Peripheral blood mononuclear cell (primary cell): ENCODE data around the gene ZNF280D.

GRCh38 chr15:56139115-56139605, 104.5 kb downstream of the RFX7 start:
- PRO-cap, 8 experiments, result no peak in any of the 8 experiments

DNA sequence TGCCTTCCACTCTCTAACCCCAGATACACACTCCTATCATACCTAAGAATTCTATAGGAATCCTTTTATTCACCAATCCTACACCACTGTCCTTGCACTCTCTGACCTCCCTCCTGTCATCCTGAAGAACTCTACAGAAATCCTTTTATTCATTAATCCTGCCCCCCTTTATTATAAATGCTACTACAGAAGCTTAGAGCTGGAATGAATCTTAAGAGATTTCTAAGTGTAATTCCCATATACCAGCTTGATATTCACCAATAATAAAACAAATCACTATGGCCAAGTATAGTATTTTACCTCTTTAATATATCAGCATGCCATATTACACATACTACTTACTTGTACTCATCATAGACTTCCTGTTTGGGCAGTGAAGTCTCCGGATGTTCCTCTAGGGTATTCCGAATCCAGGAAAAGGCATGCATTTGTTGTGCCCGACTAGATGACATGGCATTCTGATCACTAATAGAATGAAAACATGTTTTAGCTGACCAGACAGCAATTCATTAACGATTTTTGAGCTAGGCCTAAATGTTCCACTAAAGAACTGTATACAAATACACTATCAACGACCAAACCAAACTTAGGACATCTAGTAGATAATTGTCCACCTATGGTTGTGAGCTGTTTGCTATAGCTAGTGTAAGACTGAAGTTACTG, 101.1 kb downstream of the RFX7 start:
- PRO-cap, 8 experiments, result no peak in any of the 8 experiments

DNA sequence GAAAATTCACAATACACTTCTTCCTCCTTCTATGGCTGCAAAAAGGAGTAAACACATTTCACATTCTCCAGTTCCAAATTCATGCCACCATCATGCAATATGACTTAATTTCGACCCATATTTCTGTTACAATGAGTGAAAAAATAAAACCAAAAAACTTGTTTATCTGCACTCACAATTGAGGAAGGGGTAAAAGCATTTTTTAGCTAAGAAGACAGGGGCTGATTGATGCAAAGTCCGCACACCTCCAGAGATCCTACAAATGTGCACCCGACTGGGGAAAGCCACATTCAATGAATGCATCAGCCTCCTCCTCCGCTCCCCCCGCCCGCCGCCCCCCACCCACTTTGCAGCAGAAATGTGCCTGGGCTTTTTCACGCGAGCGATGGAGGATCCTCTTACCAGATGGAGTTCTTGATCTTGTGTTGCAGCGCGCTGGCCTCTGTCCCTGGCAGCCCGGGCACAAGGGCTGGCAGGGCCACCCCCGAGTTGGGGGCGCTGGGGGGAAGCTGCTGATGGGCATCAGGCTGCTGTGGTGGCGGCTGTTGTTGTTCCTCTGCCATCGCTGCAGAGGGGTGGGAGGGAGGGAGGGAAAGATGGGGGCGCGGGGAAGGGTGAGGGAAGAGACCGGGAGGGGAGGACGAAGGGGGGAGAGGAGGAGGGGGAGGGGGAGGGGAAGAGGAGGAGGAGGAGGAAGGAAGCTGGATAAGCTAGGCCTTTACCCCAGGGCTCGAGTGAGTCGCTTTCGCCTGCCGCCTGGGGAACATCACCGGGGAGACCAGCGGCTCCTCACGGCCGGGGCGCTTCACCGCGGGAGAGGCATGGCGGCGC, 741 bp downstream of the RFX7 start:
- PRO-cap, 8 experiments, result peak in 8 of 8 experiments; most common plus-strand start position 737 of the sequence (in 8); most common minus-strand start position 253 of the sequence (in 1)

DNA sequence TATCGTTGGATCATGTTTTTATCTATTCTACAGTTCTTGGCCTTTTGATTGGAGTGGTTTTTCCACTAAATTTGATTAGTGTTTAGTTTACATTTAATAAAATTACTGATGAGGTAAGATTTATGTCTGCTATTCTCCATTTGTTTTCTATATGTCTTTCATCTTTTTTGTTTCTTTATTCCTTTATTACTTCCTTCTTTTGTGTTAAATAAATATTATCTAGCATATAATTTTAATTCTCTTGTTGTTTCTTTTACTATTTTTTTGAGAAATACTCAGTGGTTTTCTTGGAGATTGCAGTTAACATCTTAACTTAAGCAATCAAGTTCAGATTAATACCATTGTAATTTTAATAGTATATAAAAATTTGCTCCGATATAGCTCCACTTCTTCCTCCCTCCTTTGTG, 46.8 kb upstream of the TEX9 start:
- PRO-cap, 8 experiments, result no peak in any of the 8 experiments

- PRO-cap, 8 experiments, result no peak in any of the 8 experiments
Measured at GRCh38 chr15:56443406-56443932, 21.5 kb downstream of the MNS1 start.

DNA sequence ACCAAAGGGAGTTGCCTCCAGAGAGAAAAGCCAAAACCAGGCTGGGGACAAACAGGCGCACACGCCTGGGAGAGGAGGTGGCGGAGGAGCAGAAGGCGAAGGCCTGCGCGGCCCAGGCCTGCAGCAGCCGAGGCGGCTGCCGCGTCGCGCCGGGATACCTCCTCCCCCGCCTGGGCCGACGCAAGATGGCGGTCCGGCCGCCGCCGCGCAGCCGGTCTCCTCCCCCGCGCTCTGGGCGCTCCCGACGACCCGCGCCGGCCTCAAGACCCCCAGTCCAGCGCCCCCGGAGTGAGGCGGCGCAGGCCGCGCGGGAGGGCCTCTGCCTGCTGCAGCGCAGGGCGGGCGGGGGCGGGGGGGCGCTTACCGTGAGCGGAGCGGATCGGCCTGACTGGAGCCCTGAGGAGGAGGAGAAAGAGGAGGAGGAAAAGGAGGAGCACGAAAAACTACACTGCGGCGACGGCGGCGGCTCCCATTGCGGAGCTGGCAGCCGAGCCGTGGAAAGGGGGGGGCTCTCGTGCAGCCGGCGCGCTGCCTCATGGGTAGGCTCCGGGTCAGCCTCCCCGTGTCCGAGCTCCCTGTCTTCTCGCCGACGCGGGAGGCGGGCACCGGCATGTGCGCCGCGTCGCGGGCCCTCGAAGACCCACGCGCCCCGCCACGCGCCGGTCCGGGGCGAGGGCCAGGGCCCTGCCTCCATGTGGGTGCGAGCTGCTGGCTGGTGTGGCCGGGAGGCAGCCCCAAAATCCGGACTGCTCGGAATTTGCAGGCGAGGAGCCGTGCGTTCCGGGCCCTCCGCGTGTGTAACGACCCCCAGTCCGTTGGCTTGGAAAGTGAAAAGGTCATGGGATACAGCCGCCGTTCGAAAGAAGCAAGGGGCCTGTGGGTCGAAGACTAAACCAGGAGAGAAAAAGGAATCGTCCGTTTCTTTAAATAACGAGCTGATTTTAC, at the start of gene ZNF280D:
Gene ZNF280D (minus strand): TSS at position 416 of the 945 bp plus-strand sequence.
- PRO-cap, 8 experiments, result peak in 7 of 8 experiments; most common plus-strand start position 472 of the sequence (in 7); most common minus-strand start position 416 of the sequence (in 6)

- PRO-cap, 8 experiments, result no peak in any of the 8 experiments
Measured at GRCh38 chr15:56927474-56928232, 9.2 kb downstream of the TCF12 start.

DNA sequence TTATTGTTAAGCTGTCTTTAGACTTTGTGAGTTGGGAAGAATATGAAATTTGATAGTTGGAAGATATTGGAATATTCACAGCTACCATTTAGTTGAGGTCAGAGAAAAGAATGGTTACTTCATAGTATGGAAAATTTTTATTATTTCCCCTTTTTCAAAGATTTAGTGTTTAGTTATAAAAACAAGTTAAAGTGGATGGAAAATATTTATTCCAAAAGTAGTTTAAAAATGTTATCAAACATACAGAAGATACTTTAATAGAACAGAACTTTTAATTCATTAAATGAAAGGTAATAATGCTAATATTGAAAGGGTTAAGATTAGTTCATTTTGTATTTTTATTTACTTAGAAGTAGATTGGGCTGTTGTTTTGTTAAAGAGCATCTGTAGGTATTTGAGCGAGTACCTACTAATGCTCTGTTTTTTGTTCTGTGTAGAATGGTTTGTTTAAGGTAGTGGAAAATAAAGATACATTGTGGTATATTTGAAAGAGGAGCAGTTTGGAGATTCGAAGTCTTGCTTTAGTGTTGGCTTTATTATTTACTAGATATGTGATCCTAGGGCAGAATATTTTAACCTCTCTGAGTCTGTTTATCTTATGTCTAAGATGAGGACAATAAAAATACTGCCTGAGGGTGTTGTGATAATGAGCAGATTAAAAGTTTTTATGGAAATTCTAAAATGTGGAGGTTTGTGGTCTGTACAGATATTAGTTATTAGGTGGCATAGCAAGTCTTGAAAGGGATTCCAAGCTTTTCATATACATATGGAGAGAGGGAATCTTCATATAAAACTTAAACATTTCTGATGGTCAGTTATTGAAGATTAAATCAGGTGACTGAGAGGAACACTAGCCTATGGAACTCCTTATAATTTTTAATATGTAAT, 14.8 kb downstream of the TCF12 start:
- PRO-cap, 8 experiments, result no peak in any of the 8 experiments

- PRO-cap, 8 experiments, result no peak in any of the 8 experiments
Measured at GRCh38 chr15:57198536-57199058, 177.7 kb upstream of the CGNL1 start.

DNA sequence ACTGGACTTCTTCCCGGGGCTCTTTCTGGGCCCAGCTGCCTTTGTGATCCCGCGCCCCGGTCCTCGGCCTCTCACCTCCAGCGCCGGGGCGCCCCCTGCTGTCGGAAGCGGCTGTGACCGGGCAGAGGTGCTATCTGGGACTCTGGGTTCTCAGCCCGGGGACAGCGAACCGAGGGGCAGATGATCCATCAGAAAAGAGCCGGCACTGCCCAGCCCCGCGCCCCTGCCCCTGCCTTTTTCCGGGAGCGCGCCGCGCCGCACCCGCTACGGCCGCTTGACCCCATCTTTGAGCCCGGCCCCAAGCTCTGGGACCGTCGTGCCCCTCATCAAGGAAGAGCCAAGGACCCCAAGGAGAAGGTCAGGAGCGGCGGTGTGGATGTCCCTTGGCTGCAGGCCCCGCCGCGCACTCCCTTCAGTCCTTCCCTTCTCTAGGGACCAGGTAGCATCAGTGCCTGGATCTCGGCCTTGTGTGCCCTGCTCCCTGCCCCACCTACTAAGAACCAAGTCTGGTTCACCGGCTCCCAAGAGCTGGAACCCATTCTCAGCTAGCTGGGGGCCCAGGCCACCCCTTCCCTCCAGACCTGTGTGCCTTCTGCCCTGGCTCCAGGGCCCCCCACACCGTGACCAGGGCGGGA, 69.5 kb upstream of the CGNL1 start:
- PRO-cap, 8 experiments, result no peak in any of the 8 experiments

- PRO-cap, 8 experiments, result no peak in any of the 8 experiments
Measured at GRCh38 chr15:57377511-57377803, 1.2 kb downstream of the CGNL1 start.

- PRO-cap, 8 experiments, result no peak in any of the 8 experiments
Measured at GRCh38 chr15:57421509-57421906, 45.2 kb downstream of the CGNL1 start.

DNA sequence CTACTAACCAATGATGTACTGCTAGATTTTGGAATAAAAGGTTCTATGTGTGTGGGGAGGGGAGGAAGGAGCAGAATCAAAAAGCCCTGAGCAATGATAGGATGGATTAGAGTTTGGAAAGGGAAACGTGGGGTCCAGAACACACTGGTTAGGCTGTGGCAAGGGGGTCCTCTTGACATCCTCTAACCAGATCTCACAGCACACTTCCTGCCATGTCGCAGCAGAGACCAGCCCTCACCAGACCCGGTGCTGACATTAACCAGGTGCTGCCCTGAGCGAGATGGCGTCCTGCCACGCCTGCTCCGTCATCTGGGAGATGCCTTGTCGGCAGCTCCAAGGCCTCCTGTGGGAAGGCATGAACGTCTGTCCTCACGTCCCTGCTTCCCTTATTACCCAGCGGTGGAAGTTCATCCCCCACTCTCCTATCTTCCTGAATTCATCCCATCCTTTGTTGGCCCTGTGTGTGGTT, 29.5 kb upstream of the MYZAP start:
- PRO-cap, 8 experiments, result no peak in any of the 8 experiments

- PRO-cap, 8 experiments, result no peak in any of the 8 experiments
Measured at GRCh38 chr15:57607568-57608242, 16.0 kb downstream of the MYZAP start.

DNA sequence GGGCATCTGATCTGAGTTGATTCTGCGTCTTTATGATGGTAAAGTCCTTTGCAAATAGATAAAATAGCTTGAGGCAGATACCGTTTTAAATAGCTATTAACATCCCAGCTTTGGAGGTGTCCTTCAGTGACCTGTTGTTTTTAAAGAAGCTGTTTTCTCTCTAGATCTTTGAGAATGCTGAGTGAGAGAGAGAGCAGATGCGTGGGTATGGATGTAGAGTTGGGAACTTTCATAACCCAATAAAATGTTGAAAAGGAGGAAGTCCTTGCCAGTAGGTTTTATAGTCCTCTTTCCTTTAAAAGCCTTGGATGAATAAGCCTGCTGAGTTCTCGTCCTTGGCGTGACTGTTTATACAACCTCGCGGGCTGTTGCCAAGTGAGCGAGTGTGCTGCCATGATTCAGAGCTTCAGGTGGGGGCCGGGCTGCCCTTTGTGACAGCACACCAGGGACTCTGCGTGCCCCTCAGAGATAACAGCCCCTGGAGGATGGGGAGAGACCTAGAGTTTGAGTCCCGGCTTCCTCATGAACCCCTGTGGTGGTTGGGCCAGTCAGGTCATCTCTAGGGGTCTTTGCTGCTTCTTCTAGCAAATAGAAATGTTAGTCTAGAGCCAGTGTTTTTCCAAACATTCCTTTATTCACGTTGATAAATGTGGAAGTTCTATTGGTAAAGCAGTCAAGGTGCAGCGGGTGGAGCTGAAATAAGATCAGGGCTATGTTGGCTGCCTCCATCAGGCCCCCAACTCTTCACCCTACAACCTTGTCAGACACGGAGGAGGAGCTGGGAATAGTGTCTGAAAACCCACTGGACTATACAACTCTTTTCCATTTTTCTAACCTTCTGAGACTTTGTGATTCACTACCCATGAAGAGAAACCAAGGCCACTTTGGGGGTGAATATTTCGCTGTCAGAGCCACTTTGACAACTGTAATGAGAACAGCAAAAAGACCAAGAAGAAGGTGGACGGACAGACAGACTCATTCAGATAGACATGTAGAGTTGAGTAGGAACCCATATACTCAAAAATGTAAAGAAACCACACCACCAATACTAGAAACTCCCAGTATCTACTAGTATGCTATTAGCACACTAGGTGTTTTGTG, 18.7 kb downstream of the MYZAP start:
- PRO-cap, 8 experiments, result no peak in any of the 8 experiments

- PRO-cap, 8 experiments, result no peak in any of the 8 experiments
Measured at GRCh38 chr15:57635248-57635963, 43.7 kb downstream of the MYZAP start.

GRCh38 chr15:57752441-57752758, 45.9 kb downstream of the POLR2M start:
- PRO-cap, 8 experiments, result no peak in any of the 8 experiments

DNA sequence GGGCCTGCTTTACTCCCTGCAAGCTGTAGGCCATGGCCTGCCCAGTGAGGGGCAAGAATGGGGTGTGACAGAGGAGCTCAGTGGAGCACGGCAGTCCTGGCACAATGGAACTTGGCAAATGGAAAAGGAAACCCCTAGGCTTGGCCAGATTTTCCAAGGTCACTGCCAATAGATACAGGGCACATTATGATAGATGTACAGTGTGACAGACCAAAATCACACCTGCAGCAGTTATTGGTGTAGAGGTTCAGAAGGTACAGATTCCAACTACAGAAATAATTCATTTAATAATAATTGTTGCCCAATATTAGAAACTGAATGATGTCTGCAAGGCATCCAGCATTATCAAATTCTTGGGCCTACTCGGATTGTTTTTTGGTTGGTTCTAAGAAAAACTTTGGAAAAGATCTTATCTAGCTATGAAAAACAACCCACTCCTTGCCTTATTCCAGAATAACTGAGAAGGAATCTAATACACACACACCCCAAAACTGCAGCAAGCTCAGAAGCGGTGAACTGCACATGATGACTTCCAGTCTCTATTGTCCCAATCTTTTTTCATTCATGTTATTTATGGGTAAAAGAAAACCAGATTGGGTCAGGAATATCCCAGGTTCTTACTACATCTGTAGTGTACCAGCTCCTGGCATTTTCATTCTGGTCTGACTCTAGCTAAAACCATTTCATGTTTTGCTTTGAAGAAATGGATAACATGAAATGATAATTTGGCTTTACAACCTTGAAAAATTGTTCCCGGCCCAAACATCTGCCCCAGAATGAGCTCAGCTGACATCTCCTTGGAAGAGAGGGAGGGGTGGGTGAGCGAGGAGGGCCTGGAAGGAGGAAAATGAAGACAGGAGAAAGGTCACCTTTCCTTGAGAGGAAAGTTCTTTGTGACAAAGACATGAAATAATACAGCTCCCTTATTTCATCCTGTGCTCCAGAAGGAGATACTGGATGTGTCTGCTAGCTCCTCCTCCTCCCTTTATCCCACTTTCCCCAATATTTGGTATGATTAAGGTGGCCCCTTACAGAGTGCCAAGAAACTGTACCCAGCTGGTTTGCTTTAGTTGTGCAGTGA, 111.2 kb downstream of the ALDH1A2 start:
- PRO-cap, 8 experiments, result no peak in any of the 8 experiments

DNA sequence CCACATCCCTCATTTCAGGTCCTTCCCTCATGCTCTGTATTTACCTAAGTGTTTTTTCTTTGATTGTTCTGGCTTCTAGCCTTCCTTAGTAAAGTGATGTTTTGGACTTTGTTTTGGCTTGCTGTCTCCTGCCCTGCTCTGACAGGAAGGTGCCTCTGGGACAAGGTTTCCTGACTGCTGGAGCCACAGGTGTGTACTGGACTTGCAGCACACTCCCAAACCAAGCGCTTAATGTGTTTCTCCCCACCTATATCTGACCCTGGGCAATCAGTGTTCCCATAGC, 30.0 kb upstream of the ALDH1A2 start:
- PRO-cap, 8 experiments, result no peak in any of the 8 experiments

GRCh38 chr15:58139624-58140430, 1.6 kb downstream of the AQP9 start:
- PRO-cap, 8 experiments, result peak in 6 of 8 experiments; most common plus-strand start chr15:58140293 (in 1); most common minus-strand start chr15:58140070 (in 6)